Astrocyte (in vitro differentiated cells and primary cell): ENCODE measurements around the genes RNF112 and NATD1.

GRCh38 chr17:19263329-19263933 is 26.3 kb downstream of the EPN2 start:
- PRO-cap, result no peak
- RRBS, 2 experiments, result no CpG with 5 or more reads among the region's 5 CpGs

DNA sequence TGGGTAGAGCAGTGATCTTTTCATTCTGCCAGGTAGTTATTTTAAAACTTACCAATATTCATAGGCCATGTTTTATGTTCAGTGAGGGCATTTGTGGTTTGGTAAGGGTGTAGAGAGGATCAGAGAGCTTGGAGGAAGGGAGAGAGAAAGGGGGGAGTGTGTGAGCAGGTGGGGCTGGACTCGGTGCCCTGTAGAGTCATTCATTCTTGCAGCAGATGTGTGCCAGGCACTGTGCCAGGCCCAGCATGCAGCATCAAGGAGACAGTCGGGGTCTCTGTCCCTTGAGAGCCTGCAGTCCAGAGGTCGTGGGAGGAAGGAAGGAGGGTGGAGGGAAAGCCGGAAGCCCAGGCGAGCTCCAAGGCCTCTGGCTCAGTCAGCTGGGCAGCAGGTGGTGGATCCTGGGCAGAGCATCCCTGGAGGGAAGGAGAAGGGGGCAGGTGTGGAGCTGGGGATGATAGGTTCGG is 27.4 kb downstream of the EPN2 start:
- PRO-cap, result no peak
- RRBS, 2 experiments, result no CpG with 5 or more reads among the region's 6 CpGs

- PRO-cap, result no peak
- RRBS, 2 experiments, result 100% methylated on average over 1 of the region's 29 CpGs; no CpG with 5 or more reads in 1 of the 2 experiments
These were observed 25.6 kb downstream of the B9D1 start for GRCh38 chr17:19336568-19337708.

DNA sequence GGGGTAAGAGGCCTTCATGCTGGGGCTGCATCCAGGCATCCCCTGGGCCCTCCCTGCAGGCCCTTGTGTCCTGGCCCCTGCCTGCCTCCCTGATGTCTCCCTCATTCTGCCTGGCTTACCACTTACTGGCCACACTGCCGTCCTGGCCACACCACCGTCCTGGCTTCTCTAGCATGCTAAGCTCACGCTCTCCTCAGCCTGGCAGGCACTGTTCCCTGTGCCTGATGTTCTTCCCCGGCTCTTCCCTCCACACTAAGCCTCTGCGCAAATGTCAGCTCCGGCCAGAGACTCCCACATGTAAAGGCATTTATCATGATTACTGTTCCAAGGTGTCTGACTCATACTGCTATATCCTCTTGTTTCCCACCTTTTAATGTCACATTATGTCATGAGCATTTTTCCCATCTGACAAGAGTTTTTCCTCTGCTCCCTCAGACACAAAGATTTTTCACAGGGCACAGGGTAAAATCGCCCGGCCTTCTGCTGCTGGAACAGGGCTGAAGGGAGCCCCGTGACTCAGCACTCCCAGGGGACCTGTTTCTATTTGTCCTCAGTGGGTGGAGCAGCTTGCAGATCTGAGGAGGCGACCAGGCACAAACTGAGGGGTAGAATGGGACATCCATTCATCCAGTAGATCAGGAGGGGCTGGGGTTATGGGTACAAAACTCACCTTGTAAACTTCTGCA is 15.8 kb downstream of the B9D1 start:
- PRO-cap, result no peak
- RRBS, 2 experiments, result 8 to 52% methylated on average over 2 of the region's 10 CpGs

GRCh38 chr17:19369102-19369612 is 6.6 kb upstream of the B9D1 start:
- PRO-cap, result no peak
- RRBS, 2 experiments, result no CpG with 5 or more reads among the region's 14 CpGs

GRCh38 chr17:19410826-19411611 is at the start of gene RNF112:
TSS of gene RNF112 (plus strand) at chr17:19411232.
- PRO-cap, result no peak
- RRBS, 2 experiments, result 6 to 9% methylated on average over 7 of the region's 23 CpGs

GRCh38 chr17:19463911-19464520 is 53.0 kb downstream of the RNF112 start:
- PRO-cap, result no peak
- RRBS, 2 experiments, result no CpG with 5 or more reads among the region's 9 CpGs

DNA sequence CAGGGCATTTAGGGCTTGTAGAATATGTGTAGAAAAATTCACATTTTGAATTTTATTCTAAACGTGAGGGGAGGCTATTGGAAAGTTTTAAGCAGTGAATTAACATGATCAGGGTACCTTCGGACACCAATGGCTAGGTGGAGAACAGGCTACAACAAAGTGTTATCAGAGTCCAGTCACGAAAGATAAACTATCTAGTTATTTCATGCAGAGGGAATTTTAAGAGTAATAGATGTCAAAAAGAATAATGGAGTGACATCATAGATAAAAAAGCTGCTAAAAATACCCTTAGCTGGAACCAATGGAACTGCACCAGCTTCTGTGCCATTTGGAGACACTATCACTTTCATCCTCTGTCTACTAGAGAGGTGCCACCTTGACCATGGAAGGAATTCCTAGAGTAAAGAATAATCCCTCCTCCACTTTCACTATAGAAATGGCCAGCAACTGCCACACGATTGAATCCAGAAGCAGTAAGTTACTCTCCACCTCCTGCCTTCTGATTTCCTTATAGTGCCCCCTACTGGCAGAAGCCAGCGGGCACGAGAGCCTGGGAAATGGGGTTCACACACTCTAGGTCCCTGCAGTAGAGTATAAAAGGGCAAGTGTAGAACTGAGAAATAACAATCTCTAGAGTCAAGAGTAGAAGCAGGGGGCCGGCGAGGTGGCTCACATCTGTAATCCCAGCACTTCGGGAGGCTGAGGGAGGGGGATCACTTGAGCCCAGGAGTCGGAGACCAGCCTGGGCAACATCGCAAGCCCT is 2.8 kb upstream of the ALDH3A2 start:
- PRO-cap, result no peak
- RRBS, 2 experiments, result no CpG with 5 or more reads among the region's 11 CpGs

GRCh38 chr17:20215222-20215459 is 206.0 kb downstream of the SPECC1 start:
- PRO-cap, result no peak
- RRBS, 2 experiments, result no CpG with 5 or more reads among the region's 3 CpGs

- PRO-cap, result no peak
- RRBS, 2 experiments, result no CpG with 5 or more reads among the region's 12 CpGs
These were observed 49.8 kb downstream of the USP22 start for GRCh38 chr17:20992862-20993558.

GRCh38 chr17:21000878-21001314 is 41.9 kb downstream of the USP22 start:
- PRO-cap, result no peak
- RRBS, 2 experiments, result no CpG with 5 or more reads among the region's 8 CpGs

DNA sequence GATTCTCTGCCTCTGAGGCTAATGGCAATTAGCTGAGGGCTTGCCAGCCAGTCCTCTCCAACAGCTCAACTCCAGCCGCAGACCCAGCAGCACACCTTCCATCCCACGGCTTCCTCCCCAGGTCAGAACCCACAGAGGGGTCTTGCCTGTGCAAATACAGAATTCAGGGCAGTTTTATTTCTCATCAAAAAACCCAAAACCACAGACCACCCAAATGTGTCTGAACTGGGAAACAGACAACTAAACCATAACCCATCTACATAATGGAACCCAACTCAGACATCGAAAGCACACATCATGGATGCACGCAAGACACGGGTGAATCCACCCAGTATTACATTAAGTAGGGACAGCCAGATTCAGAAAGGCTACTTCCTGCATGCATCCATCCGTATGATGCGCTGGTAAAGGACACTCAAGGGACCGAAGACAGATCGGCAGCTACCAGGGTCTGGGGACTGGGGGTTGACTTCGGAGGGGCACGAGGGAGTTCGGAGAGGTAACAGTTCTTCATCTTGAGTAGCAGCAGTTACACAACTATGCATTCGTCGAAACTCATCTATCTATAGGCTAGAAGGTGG is 26.4 kb downstream of the USP22 start:
- PRO-cap, result no peak
- RRBS, 2 experiments, result no CpG with 5 or more reads among the region's 14 CpGs

GRCh38 chr17:21132339-21132949 is 5.7 kb downstream of the DHRS7B start:
- PRO-cap, result no peak
- RRBS, 2 experiments, result no CpG with 5 or more reads among the region's 1 CpG

GRCh38 chr17:21165922-21166955 is 39.5 kb downstream of the DHRS7B start:
- PRO-cap, result no peak
- RRBS, 2 experiments, result 54 to 68% methylated on average over 3 of the region's 13 CpGs

GRCh38 chr17:21186376-21186969 is 27.5 kb downstream of the TMEM11 start:
- PRO-cap, result no peak
- RRBS, 2 experiments, result no CpG with 5 or more reads among the region's 5 CpGs

DNA sequence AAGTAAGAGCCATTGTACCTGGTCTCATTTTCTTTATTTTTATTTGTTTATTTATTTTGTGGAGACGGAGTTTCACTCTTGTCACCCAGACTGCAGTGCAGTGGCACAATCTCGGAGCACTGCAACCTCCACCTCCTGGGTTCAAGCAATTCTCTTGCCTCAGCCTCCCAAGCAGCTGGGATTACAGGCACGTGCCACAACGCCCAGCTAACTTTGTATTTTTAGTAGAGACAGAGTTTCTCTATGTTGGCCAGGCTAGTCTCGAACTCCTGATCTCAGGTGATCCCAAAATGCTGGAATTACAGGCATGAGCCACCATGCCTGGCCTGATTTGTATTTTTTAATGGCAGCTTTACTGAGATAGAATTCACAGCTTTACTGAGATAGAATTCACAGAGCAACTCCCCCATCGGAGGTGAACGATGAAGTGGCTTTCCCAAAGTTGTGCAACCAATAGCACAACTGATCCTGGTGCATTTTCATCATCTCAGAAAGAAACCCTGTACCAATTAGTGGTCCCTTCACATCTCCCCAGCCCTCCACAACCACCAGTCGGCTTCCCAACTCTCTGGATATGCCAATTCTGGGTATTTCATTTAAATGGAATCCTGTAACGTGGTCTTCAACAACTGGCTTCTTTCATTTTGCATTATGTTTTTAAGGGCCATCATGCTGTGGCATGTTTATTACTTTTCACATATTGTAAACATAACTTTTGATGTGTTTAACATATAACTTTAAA is 7.3 kb downstream of the TMEM11 start:
- PRO-cap, result no peak
- RRBS, 2 experiments, result no CpG with 5 or more reads among the region's 9 CpGs

DNA sequence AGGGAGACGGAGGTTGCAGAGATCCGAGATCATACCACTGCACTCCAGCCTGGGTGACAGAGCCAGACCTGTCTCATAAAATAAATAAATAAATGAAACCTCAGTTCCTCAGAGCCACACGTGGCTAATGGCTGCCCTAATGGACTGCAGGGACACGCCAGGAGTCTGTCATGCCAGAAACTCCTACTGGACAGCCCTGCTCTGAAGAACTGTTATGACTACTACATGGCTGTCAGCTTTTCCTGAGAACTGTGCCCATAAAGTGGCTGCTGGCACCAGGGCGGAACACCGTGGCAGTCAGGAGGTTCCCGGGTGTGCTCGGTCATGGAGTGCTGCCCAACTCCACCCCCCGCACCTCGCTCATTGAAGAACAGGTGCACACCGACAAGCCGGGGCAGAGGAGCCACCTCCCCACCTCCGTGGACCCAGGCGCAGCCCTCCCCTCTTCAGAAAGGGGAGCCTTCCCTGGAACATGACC is 4.2 kb downstream of the TMEM11 start:
- PRO-cap, result no peak
- RRBS, 2 experiments, result 89 to 91% methylated on average over 5 of the region's 14 CpGs

- PRO-cap, result bidirectional peak, plus-strand start at chr17:21214390, minus-strand start at chr17:21214113; bidirectional peak, plus-strand start at chr17:21214742, minus-strand start at chr17:21214595
- RRBS, 2 experiments, result 1 to 2% methylated on average over 38 of the region's 68 CpGs
These were observed 607 bp upstream of the TMEM11 start for GRCh38 chr17:21214253-21215283.

- PRO-cap, result bidirectional peak, plus-strand start at chr17:21253564, minus-strand start at chr17:21253410
- RRBS, 2 experiments, result 1 to 3% methylated on average over 36 to 50 of the region's 126 CpGs
These were observed at the start of gene NATD1 for GRCh38 chr17:21252574-21253668. TSS of gene NATD1 (minus strand) at chr17:21253410.

- PRO-cap, result no peak
- RRBS, 2 experiments, result 1 to 3% methylated on average over 5 of the region's 23 CpGs
These were observed 3.6 kb downstream of the MAP2K3 start for GRCh38 chr17:21287747-21288883.